ENCODE measurements around a stretch of chr2.

GRCh38 chr2:119240412-119241058 lies 16.9 kb downstream of the STEAP3 start:
- PRO-cap: no peak
- RRBS: no CpG with 5 or more reads among the region's 10 CpGs

- PRO-cap: no peak
- RRBS: no CpG with 5 or more reads among the region's 13 CpGs
Measured at GRCh38 chr2:119485267-119486239, 38.7 kb downstream of the SCTR start.

DNA sequence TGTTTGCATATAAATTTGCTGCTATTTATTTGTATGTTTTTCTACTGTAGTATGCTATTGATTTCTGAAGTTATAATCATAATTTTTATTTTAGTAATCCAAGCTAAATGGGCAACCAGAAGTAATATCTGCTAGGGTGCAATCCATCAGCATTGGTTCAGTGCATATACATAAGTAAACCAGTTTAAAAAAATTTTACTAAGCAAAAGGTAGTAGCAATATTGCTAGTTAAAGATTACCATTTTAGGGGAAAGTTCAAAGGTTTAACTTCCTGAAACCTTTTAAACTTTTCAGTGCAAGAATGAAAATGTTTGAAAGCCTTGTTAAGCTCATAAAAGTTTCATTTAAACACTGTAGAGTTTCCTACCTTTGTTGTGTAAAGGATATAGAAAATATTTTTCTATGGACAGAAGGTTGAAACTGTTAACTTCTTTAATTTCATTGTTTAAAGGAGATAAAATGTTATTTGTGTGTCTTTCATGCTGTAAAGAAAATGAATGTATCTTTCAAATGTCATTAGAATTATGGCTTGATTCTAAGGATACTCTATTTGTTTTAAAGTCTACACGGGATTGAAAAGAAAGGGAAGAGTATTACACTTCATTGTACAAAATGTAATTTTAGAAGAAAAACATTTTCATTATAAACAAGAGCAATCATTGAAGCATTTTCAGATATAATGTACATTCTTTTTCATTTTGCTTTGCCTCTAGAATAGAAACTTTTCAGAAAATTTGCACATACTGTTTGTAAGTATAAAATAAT lies 30.9 kb upstream of the EPB41L5 start:
- PRO-cap: no peak
- RRBS: no CpG with 5 or more reads among the region's 1 CpG

GRCh38 chr2:120545824-120546709 lies 189.6 kb upstream of the GLI2 start:
- PRO-cap: unidirectional peak, plus-strand start at chr2:120546591
- RRBS: 45% methylated on average over 2 of the region's 25 CpGs

DNA sequence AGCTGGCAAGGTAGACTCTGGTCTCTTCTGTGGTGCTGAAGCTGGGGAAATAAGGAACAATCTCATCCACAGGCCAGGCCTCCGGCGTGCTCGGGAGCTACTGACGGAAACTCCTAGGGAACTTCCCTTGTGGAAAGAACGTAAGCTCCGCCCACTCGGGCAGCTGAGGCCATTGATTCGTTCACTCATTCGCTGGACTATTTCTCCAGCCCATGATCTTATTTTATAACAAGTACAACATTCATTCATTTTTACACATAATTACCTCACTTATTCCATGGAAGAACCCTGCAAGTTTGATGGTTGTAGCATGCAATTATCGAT lies 182.4 kb upstream of the GLI2 start:
- PRO-cap: unidirectional peak, minus-strand start at position 77 of the sequence
- RRBS: no CpG with 5 or more reads among the region's 10 CpGs

GRCh38 chr2:120586725-120588074 lies 148.5 kb upstream of the GLI2 start:
- PRO-cap: no peak
- RRBS: 15% methylated on average over 37 of the region's 105 CpGs

DNA sequence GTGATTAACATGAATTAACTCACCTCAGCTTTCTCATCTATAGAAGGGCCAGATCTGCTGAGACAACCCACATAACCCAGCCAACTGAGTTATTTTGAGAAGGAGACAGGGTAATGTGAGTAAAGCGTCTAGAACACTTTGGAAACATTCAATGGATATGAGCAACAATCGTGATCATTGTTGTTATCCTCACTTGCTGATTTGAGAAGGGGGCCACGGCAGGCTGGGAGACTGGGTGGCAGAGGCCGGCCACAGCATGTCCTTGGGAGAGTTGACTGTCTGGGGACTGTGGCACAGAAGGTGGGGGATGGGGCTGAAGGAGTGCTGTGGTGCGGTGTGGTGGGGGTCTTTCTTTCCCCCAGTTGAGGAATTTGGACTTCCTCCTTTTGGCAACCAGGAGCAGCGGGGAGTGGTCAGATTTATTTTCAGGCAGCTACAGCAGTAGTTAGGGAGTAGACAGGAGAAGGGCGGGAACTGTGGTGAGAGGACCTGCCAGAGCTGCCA lies 197.0 kb downstream of the GLI2 start:
- PRO-cap: no peak
- RRBS: no CpG with 5 or more reads among the region's 7 CpGs

DNA sequence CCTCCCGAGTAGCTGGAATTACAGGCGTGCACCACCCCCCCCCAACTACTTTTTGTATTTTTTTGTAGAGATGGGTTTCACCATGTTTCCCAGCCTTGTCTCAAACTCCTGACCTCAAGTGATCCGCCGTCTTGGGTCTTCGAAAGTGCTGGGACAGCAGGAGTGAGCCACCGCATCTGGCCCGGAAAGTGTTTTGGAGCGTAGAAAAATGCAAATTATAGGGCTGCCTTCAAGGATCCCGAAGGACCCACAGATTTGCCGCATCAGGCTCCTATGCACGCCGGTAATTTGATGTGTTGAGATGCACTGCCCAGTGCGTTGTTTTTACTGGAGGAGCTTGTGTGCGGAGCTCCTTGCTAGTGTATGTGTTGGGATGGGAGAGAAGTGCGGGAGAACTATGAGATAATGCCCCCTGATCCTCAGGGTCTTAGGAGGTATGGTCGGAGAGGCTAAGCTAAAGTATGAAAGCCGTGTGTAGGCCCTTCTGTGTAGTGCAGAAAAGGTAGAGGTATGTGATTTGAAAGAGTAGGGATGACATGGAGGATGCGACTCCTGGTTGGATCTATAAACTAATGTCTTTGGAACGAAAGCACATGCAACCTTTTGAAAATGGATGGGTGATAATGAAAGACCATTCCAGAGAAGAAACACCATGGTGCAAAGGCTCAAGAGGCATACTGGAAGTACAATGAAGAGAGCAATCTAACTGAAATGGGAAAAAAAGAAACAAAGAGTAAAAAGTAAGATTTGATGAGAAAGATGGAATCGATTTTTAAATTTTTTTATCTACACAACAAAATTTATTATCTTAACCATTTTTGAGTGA lies 1.4 kb upstream of the CLASP1 start:
- PRO-cap: unidirectional peak, minus-strand start at position 190 of the sequence
- RRBS: 1% methylated on average over 5 of the region's 20 CpGs

- PRO-cap: no peak
- RRBS: no CpG with 5 or more reads among the region's 6 CpGs
Measured at GRCh38 chr2:121930213-121930550, 174.7 kb downstream of the TSN start.

DNA sequence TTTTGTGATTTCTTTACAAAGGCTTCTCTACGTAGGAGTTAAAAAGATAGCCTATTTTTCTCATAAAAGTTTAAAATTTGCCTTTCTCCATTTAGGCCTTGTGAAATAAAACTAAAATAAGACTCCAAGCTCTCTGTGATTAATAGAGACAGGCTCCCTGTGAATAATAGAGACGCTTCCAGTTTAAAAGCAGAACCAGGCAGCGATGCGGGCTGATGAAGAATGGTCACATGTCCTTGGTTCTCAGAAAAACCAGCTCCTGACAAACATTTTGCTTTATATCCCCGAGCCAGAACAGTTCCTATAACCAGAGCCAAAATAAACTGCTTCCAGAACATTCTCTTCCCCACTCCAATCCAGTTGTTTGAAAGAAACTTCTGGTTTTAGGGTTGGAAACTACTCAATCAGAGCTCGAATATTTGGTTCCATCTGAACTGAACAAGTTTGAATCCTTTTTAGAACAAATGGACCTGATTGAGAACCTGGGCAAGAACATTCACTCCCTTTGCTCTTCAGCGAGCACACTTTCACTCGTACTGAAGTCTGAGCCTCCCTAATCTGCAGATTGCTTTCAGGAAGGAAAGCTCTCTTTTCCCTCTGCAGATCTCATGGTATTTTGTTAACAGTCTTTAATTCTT lies 213.7 kb downstream of the TSN start:
- PRO-cap: unidirectional peak, minus-strand start at position 224 of the sequence
- RRBS: no CpG with 5 or more reads among the region's 8 CpGs

DNA sequence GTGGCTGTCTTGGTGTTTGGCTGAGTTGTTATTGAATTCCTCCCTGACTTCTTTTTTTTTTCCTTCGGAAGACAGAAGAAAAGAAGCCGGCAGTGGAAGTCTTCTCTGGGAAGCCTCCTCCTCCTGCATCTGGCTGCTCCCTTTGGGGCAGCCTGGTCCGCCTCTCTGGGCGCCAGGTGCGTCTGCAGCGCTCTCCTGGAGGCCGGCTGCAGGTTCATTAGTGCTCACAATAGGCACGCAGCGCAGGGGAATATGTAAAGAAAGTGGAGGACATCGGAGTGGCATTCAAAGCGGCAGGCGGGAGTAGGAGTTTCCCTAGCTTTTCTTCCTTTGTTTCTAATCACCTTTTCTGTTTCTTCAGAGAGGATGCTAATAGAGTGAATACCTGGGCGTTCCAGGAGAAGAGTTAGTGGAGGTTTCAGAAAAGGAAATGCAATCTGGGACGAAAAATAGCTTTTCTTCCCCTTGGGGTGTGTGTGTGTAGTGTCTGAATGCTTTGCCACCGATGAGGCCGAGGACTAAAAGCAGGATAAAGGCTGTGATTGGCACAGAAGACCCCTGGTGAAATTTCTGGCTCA lies 905.9 kb downstream of the TSN start:
- PRO-cap: no peak
- RRBS: 1% methylated on average over 5 of the region's 16 CpGs

DNA sequence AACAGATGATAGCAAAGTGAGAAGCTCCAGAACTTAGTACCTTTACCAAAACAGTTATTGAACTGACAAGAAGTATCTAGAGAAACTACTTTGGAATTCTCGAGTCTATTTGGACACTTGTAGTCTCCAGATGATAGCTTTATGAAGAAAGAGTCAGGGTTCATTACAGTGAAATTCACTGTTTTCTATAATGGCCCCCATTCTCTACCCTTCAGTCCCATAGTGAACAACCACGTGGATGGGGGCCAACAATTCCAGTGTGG lies 695.0 kb upstream of the CNTNAP5 start:
- PRO-cap: no peak
- RRBS: no CpG with 5 or more reads among the region's 2 CpGs

DNA sequence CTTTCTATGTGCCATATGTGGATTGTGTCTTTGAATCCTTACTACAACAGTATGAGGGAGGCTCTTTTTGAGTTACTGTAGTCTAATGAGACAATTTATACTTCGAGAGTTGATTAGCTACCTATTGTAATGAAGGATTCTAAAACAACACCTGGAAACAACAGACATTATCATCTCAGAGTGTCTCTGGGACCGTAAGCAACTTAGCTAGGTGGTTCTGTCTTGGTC lies 581.8 kb downstream of the CNTNAP5 start:
- PRO-cap: no peak
- RRBS: no CpG with 5 or more reads among the region's 2 CpGs

GRCh38 chr2:126644509-126645086 lies 11.4 kb upstream of the GYPC start:
- PRO-cap: no peak
- RRBS: no CpG with 5 or more reads among the region's 3 CpGs

DNA sequence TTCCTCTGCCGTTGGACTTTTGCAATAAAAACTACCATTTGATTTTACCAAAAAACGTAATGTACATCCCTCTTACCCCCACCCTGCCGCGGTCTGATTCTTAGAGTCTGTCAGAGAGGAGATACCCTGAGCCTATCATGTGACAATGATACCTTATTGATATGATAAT lies 887 bp downstream of the GYPC start:
- PRO-cap: no peak
- RRBS: no CpG with 5 or more reads among the region's 4 CpGs

DNA sequence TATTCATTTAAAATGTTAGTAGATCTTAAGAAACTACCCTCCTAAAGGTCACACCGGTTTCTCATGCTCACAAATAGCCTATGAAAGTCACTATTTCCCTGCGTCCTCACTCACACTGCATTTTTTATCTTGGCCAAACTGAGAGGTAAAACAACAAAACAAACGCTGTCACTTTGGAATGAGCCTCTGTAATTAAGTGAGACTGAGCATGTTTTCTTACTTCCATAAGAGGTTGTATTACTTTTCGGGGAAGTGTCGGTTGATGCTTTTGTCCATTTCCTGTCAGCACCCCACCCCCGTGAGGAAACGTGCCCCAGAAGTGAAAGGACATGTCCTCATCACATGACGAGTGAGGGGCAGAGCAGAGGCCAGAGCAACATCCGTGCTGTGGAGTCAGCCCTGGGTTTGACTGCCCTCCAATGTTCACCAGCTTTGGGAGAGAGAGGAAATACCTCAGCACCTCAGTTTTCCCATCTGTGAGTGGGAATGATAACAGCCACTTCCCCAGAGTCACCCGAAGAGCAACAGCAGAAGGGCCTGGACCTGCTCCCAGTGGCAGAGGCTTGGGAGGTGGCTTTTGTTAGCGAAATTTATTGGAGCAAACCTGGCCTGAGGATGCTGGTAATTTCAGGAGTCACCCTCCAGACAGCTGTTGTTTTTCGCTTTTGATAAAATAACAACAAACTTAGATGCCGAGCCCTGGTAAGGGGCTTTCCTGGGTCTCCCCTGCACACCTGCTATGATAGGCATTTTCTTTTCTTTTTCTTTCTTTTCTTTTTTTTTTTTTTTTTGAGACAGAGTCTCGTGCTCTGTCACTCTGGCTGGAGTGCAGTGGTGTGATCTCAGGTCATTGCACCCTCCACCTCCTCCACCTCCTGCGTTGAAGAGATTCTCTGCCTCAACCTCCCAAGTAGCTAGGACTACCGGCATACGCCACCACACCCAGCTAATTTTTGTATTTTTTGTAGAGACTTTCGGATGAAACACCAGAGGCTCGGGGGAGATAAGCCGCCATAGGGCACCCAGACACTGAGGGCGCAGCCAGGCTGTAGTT lies 3.4 kb downstream of the GYPC start:
- PRO-cap: no peak
- RRBS: no CpG with 5 or more reads among the region's 21 CpGs

DNA sequence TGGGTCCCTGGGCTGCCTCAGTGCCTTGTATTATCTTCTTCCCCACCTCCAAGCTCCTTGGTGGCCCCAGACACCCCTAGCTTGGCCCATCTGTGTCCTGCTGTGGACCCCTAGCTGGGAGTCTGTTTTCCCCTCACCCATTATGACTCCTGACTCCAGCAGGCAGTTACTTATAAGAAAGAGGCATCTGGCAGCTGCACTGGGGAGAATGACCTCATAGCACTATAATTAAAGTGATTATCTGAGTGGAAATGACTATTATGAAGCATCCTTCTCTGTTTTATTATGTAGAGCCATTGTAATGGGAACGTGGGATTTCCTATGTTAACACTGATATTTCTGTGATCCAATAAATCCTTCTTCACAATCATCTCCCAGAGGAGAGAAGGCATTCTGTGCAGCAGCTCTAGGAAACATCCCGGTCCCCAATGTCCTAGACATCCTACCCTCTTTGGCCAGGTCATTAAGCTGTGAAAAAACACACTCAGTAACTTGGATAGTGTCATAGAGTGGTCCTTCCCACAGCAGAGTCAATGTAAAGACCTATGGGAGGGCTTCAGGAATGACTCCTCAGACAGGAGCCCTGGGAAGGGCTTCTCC lies 36.4 kb downstream of the GYPC start:
- PRO-cap: no peak
- RRBS: no CpG with 5 or more reads among the region's 2 CpGs

- PRO-cap: no peak
- RRBS: no CpG with 5 or more reads among the region's 26 CpGs
Measured at GRCh38 chr2:127056156-127056976, 50.6 kb downstream of the BIN1 start.

GRCh38 chr2:127063526-127064456 lies 43.2 kb downstream of the BIN1 start:
- PRO-cap: no peak
- RRBS: no CpG with 5 or more reads among the region's 33 CpGs

GRCh38 chr2:127067492-127068837 lies 39.0 kb downstream of the BIN1 start:
- PRO-cap: no peak
- RRBS: 78% methylated on average over 12 of the region's 42 CpGs